ENCODE data around the genes RAB15, GPHN and ATP6V1D.

DNA sequence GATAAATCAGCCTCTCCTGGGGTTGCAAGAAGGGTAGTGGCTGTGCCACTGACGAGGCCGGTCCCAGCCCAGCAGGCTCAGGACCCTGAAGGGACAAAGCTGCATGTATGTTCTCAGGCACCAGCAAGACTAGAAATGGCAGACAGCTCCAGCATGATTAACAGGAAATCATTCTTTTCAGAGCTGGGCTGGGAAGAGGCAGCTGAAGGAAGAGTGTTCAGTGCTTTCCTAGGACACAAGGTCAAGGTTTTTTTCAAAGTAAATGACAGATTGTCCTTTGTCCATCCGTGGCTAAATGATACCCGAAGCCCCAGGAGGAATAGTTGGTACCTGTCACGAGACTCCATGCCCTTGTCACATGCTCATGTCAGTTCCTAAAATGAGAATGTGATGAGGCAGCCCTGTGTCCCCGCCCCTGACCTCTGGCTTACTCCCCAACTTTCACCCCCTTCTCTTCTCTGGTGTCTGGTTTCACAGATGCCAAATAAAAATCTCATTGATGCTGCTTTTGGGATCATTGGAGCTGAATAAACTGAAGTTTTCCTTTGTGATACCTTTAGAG lies 65.2 kb downstream of the PPP1R36 start:
- PRO-cap, 4 experiments, result no peak in any of the 4 experiments
- RAMPAGE, long total RNA, 2 experiments, result no peak in any of the 2 experiments

DNA sequence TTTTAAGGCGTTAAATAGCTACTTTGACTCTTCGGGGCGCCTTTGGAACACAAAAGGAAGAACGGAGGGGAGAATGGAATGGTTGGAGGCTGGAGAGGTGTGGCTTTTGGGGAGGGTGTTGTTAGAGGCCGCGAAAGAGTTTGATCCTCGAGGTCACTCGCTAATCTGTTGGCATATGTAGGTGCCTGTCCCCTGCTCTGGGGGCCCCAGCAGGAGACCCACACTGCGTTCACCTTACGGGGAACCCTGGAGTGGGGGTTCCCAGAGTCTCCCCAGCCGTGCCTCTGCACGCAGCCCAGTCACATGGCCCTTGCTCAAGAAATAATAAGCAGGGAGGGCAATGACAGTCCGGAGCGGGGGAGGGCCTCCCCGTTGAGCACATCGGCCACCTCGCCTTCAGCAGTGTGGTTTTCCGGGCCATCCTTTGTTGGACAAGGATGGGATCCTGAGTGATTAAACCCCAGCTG lies 1.2 kb downstream of the PLEKHG3 start:
- PRO-cap, 4 experiments, result peak in 4 of 4 experiments; most common plus-strand start position 346 of the sequence (in 2); most common minus-strand start position 286 of the sequence (in 2)
- RAMPAGE, long total RNA, 2 experiments, result no peak in any of the 2 experiments

- PRO-cap, 4 experiments, result no peak in any of the 4 experiments
- RAMPAGE, long total RNA, 2 experiments, result no peak in any of the 2 experiments
Measured at GRCh38 chr14:64762079-64763109, 58.2 kb downstream of the PLEKHG3 start.

- PRO-cap, 4 experiments, result peak in 3 of 4 experiments; most common minus-strand start chr14:64885714 (in 2)
- RAMPAGE, long total RNA, 2 experiments, result no peak in any of the 2 experiments
Measured at GRCh38 chr14:64885588-64885946, 5.9 kb upstream of the SPTB start.

DNA sequence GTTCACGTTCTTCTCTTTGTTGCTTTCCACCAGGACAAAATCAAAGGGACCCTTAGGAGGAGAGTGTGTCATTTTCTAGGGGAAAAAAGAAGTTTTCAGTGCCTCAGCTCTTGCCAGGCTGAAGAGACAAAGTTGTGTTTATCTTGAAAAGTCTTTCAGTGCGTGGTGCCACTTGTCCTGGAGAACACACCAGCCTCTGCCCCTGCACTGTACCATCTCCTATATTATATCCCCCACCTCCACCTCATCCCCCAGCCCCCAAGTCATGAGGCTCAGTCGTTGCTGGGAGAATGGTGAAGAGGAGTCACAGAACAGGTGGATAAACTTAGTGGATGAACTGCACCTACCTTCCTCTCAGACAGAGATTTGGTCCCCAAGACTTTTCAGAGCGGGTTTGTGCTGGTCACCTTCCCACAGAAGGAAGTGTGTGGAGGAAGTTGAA lies 742 bp upstream of the GPX2 start:
- PRO-cap, 4 experiments, result no peak in any of the 4 experiments
- RAMPAGE, long total RNA, 2 experiments, result no peak in any of the 2 experiments

DNA sequence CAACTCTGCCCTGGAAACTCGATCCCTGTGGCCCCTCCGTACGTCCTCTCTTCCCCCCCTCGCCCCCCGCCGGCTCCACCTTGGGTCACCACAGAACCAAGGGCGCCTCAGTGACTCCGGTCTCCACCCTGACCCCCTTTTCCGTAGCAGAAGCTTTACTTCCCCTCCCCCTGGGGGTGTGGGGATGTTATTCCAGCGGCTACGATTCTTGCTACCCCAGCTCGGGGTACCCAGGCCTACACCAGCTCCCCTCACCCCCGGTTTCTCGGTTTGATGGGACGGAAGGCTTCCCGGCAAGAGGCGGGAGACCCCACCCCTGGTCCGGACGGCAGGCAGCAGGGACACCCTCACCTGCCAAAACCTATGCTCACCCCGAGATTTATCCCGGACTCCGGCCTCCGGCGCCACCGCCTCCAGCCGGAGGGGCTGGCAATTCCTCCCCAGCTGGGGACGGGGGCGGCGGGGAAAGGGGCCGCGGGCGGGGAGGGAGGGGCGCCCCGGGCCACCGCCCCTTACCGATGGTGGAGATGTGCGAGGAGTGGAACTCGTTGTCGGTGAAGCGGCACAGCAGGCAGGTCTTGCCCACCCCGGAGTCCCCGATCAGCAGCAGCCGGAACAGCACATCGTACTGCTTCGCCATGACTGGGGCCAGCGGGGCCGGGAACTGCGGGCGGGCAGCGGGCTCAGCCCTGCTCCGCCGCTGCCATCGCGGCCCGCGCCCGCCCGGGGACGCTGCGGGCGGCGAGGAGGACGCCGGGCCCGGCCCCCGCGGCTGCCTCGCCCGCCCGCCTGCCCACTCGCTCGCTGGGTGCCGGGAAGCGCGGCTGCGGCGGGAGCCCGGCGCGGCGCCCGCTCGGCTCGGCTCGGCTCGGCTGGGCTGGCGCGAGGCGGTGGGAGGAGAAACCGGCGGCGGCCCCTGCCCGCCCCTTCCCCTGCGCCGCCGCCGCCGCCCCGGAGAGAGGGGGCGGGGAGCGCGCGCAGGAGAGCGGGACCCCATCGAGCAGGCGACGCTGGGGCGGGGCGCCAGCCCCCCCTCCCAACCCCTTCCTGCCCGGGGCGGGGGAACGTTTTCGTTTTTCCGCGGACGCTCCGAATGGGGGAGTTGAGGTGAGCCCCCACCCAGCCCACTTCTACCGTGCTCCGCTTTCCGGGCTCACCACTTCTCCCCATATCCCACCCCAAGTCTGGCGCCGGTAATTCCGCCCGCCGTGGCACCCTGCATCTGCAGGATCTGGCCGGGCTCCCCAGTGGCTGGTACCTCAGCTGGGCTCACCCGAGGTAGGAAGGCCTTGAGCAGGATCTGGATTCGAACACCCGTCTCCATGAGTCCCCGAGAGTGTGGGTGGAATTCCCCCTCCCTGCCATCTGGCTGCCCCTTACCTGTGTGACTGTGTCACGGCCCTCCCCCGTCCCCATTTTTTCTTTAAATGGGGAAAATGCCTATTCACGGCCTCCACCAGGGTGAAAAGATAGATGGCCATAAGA lies at the start of gene RAB15:
Gene RAB15 (minus strand): TSS at position 900 of the 1,485 bp plus-strand sequence.
- PRO-cap, 4 experiments, result peak in 4 of 4 experiments; most common plus-strand start position 957 of the sequence (in 2); most common minus-strand start position 874 of the sequence (in 4)
- RAMPAGE, long total RNA, 2 experiments, result no peak in any of the 2 experiments

DNA sequence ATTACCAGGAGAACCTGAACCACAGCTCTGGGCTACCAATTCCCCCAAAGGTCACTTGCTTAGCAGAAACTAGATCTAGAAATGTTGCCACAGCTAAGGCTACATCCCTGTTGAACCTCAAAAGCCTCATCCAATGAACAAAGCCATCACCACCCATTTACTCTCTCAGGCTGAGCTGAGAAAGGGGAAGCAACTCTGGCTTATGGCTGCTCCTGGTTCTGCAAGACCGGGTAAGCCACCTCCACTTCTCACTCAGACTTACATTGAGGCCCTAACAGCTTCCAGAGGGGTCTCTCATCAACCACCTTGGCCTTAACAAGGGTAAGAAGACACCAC lies 27.6 kb downstream of the MAX start:
- PRO-cap, 4 experiments, result no peak in any of the 4 experiments
- RAMPAGE, long total RNA, 2 experiments, result no peak in any of the 2 experiments

- PRO-cap, 4 experiments, result peak in 1 of 4 experiments; most common minus-strand start chr14:65076202 (in 1)
- RAMPAGE, long total RNA, 2 experiments, result no peak in any of the 2 experiments
Measured at GRCh38 chr14:65075614-65076444, 26.5 kb downstream of the MAX start.

GRCh38 chr14:65101366-65101611 lies 1.0 kb downstream of the MAX start:
- PRO-cap, 4 experiments, result no peak in any of the 4 experiments
- RAMPAGE, long total RNA, 2 experiments, result no peak in any of the 2 experiments

DNA sequence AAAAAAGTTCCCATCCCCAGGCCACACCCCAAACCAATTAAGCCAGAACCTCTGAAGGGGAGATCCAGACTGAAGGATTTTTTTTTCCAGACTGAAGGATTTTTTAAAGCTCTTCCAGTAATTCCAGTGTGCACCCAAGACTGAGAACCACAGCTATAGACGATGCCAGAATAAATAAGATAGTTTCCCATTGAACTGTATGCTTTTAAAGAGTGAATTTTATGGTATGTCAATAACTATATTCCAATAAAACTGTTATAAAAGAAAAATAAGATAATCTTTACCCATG lies 2.2 kb upstream of the MAX start:
- PRO-cap, 4 experiments, result no peak in any of the 4 experiments
- RAMPAGE, long total RNA, 2 experiments, result no peak in any of the 2 experiments

- PRO-cap, 4 experiments, result no peak in any of the 4 experiments
- RAMPAGE, long total RNA, 2 experiments, result no peak in any of the 2 experiments
Measured at GRCh38 chr14:65373042-65373553, 39.4 kb upstream of the FUT8 start.

DNA sequence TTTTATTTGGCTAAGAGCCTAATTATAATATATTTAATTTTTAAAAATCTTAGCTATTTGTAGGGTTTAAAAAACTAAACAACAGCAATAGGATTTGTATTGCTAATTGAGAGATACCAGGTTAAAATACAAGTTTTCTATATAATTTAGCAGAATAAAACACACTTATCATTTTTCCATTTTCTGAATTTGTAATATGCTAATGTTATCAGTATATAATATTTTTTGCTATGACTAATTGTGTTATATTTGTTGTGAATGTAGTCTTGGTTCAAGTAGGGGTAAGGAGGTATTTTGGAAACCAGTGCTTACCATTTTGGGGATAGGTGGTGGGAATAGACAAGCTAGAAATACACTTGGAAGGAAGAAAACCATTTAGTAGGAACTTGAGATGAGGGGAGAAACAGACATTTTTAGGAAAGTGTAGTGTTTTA lies 83.0 kb downstream of the FUT8 start:
- PRO-cap, 4 experiments, result no peak in any of the 4 experiments
- RAMPAGE, long total RNA, 2 experiments, result no peak in any of the 2 experiments

DNA sequence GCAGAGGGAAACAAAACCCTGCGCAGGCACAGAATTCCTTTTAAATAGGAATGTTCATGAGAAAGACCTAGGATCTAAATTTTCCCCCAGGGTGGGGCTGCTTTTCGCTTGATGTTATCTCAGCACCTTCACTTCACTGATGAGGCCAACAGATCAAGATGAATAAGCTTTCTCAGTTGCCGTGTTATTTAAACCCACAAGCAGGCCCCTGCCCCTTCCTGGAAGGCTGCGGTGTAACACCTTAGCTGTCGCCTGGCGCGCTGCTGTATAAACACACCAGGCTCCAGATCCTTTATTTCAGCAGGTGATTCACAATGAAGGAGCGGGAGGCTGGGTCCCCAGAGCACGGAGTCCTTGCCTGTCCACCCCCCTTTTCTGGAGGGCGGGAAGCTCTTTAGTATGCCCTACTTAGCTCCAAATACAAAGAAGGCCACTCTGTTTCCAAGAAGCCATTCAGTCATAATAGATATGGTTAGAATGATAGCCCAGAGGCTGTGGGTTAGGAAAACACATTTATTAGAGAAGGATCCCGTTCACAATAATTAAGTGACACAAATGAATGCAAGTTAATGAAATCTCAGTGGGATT lies 515.4 kb downstream of the FUT8 start:
- PRO-cap, 4 experiments, result no peak in any of the 4 experiments
- RAMPAGE, long total RNA, 2 experiments, result no peak in any of the 2 experiments

GRCh38 chr14:66013064-66013619 lies 473.0 kb upstream of the CCDC196 start:
- PRO-cap, 4 experiments, result no peak in any of the 4 experiments
- RAMPAGE, long total RNA, 2 experiments, result no peak in any of the 2 experiments

GRCh38 chr14:66483287-66483653 lies 2.9 kb upstream of the CCDC196 start:
- PRO-cap, 4 experiments, result peak in 3 of 4 experiments; most common plus-strand start chr14:66483445 (in 2); most common minus-strand start chr14:66483383 (in 2)
- RAMPAGE, long total RNA, 2 experiments, result no peak in any of the 2 experiments

- PRO-cap, 4 experiments, result peak in 4 of 4 experiments; most common plus-strand start chr14:66508159 (in 3); most common minus-strand start chr14:66507887 (in 3)
- RAMPAGE, long total RNA, 2 experiments, result start-site peak on the plus strand in 1 of 2 experiments, at chr14:66508112-66508516 at its widest, 20 to 99 reads per replicate; start-site peak on the minus strand in 2 of 2 experiments, at chr14:66507771-66507872 at its widest, 74 to 98 reads per replicate
Measured at GRCh38 chr14:66507733-66508662, at the start of gene GPHN. Gene GPHN (plus strand): TSS chr14:66508147.

- PRO-cap, 4 experiments, result no peak in any of the 4 experiments
- RAMPAGE, long total RNA, 2 experiments, result no peak in any of the 2 experiments
Measured at GRCh38 chr14:67115840-67116295, 73.4 kb upstream of the GARIN2 start.

DNA sequence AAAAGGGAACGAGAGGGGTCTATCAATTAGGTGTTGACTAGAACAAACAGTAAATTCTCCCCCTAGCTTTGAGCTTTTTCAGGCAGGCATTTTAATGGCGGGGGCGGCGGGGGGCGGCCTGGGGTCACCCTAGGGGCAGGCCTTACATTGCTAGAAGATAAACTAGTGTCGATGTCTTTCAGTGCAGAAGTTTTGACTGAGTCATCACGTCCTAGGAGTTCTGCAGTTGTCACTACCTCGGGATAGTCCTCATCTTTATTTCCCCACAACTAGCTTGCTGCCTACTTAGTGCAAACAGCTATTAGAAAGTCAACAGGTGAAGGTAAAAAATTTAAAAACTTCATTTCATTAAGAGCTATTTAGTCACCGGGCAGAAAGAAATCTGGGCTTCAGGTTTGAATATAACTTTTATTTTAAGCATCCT lies 1.6 kb downstream of the ATP6V1D start:
- PRO-cap, 4 experiments, result no peak in any of the 4 experiments
- RAMPAGE, long total RNA, 2 experiments, result no peak in any of the 2 experiments

GRCh38 chr14:67359275-67360135 lies at the start of gene ATP6V1D:
Gene ATP6V1D (minus strand): TSS chr14:67359804.
- PRO-cap, 4 experiments, result peak in 4 of 4 experiments; most common plus-strand start chr14:67360018 (in 3); most common minus-strand start chr14:67359775 (in 3)
- RAMPAGE, long total RNA, 2 experiments, result start-site peak on the minus strand in 2 of 2 experiments, at chr14:67359772-67359827 at its widest, 342 to 560 reads per replicate

DNA sequence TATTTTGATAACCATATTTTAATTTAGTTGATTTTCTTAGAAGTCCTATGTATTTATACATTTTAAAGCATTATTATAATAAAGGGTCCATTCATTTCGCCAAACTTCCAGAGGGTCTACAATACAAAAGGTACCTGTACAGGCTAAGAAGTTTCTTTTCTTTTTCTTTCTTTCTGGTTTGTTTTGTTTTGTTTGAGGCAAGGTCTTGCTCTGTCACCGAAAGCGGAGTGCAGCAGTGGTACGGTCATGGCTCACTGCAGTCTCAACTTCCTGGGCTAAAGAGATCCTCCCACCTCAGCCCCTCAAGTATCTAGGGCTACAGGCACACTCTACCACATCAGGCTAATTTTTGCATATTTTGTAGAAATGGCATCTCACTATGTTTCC lies 2.8 kb upstream of the PIGH start:
- PRO-cap, 4 experiments, result no peak in any of the 4 experiments
- RAMPAGE, long total RNA, 2 experiments, result no peak in any of the 2 experiments

Measured in right lobe of liver (tissue), 4 donors.